ENCODE measurements around a stretch of chr2.

DNA sequence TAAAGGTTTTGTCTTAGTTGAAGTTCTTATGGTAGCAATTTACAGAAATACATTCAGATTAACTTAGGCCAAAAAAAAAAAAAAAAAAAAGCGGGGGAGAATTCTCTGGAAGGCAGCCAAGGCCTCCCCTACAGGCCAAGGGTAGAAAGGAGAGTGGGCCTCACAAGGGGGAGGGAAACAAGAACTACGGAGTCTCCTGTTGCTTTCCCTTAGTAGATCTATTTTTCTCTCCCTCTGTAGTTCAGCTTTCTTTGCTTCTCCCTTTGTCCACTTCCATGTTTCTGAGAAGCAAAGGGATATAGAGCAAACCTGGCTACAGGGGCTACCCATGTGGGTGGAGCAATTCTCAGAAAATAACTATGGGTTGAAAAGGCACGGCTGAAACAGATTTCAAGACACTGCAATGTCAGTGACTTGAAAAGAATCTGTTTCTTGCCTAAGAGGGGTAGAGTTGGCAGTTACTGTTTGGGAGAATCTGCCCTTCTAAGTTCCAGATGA lies 2.3 kb upstream of the STK11IP start:
- RRBS = no CpG with 5 or more reads among the region's 3 CpGs
CAGE:
- cytosol, long polyA plus RNA = no peak
- long polyA plus RNA = no peak
- nucleus, long polyA plus RNA = no peak

DNA sequence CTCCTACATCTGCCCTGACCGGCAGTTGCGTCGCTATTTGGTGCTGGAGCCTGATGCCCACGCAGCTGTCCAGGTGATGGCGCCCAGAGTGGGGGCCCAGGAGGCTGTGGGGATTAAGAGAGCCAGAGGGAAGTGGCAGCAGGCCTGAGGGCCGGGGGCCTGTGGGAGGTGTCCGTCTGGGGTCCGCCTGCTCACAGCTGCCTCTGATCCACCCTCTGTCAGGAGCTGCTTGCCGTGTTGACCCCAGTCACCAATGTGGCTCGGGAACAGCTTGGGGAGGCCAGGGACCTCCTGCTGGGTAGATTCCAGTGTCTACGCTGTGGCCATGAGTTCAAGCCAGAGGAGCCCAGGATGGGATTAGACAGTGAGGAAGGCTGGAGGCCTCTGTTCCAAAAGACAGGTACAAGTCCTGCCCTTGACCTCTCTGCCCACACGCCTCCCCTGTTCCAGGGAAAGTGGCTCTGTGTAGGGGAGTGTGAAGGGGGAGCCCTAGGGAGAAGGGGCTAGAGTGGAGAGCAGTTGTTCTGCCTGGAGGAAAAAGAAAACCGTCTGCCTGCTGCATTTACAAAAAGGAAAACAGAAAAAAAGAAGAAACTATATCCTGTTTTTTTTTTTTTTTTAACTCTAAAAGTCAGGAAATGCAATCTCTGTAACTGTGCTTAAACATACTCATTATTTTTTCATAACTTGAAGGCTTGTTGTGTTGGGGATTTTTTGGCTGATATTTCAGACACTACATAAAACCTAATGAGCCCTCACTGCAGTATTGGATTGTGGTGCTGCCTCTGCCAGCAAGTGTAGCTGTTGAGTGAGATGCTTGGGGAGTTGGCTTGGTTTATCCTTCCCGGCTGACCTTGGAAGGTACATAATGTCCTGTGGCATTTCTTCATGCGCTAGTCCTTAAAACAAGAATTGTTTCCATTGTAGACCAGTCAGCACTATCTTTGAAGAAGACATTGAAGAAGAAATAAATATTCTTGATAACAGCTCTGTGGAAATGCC lies 11.8 kb downstream of the STK11IP start:
- RRBS = 100% methylated on average over 1 of the region's 15 CpGs
CAGE:
- cytosol, long polyA plus RNA = no peak
- long polyA plus RNA = no peak
- nucleus, long polyA plus RNA = no peak

- RRBS = 94% methylated on average over 4 of the region's 14 CpGs
CAGE:
- cytosol, long polyA plus RNA = no peak
- long polyA plus RNA = no peak
- nucleus, long polyA plus RNA = no peak
Observed at GRCh38 chr2:219615810-219616300, 11.6 kb upstream of the SLC4A3 start.

DNA sequence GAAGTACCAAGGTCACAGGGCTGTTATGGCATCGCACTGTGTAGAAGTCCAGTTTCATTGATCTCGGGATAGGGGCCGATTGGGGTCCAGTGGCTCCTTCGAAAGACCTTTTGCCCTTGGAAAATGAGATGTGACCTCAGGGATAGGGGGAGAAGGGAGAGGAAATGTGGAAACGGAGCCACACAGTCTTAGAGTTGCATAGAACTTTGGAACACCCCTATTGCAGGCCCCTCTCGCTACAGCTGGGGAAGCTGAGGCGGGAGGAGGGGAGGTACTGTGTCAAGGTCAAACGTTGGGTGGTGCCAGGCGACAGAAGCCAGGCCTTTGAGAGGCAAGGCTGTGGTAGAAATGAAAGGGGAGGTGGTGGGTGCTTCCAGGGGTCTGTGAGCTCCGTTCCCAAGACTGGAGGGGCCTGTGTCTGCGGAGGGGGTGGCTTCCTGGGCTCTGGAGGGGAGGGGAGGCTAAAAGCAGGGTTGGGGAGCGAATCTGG lies 507 bp upstream of the SLC4A3 start:
- RRBS = no CpG with 5 or more reads among the region's 12 CpGs
CAGE:
- cytosol, long polyA plus RNA = no peak
- long polyA plus RNA = no peak
- nucleus, long polyA plus RNA = no peak

DNA sequence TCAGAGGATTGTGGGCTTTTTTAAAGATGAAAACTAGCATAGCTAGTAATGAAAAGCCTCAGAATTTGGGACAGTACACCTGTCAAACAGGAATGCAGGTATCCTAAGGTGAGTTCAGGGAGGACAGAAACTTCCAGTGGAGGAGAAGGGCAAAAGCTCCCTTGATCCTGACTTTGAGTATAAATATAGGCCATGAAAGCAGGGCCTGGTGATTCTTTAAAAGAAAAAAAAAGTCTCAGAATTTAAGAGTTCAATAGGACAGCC lies 63.3 kb downstream of the PAX3 start:
CAGE:
- cytosol, long polyA plus RNA = no peak
- long polyA plus RNA = no peak
- nucleus, long polyA plus RNA = no peak

DNA sequence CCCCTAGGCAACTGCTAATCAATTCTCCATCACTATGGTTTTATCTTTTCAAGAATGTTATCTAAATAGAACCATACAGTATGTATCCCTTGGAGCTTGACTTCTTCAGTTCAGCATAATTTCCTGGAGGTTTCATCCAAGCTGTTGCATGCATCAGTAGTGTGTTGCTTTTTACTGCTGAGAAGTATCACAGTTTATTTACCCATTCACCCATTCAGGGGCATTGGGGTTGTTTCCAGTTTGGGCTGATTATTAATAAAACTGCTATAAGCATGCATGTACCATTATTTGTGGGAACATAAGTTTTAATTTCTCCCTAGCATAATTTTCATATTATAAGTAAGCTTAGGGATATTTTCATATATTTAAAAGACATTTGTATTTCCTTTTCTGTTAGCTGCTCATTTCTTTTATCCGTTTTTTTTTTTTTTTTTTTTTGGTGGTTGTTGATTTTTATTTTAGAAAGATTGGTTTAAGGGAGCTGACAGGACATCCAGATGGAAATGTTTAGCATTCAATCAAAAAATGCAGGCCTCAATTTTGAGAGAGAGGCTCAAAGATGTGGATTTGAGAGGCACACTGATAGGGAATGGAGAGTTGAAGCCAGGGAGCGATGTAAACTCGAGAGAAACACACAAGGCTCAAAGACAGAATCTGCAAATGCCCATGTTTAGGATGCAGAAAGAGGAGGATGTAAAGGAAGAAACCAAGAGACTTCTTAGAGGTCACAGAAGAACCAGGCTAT lies 100.7 kb downstream of the FARSB start:
- RRBS = no CpG with 5 or more reads among the region's 3 CpGs
CAGE:
- cytosol, long polyA plus RNA = no peak
- long polyA plus RNA = no peak
- nucleus, long polyA plus RNA = no peak

GRCh38 chr2:222594699-222595219 lies 61.1 kb downstream of the FARSB start:
- RRBS = no CpG with 5 or more reads among the region's 1 CpG
CAGE:
- cytosol, long polyA plus RNA = no peak
- long polyA plus RNA = no peak
- nucleus, long polyA plus RNA = no peak

- RRBS = no CpG with 5 or more reads among the region's 1 CpG
CAGE:
- cytosol, long polyA plus RNA = no peak
- long polyA plus RNA = no peak
- nucleus, long polyA plus RNA = no peak
Observed at GRCh38 chr2:222637139-222637467, 18.8 kb downstream of the FARSB start.

GRCh38 chr2:222870436-222871182 lies 9.8 kb downstream of the ACSL3 start:
- RRBS = no CpG with 5 or more reads among the region's 7 CpGs
CAGE:
- cytosol, long polyA plus RNA = no peak
- long polyA plus RNA = no peak
- nucleus, long polyA plus RNA = start-site peak on the plus strand at chr2:222870524-222870834, 17 and 32 reads in 2 replicates

- RRBS = no CpG with 5 or more reads among the region's 4 CpGs
CAGE:
- cytosol, long polyA plus RNA = no peak
- long polyA plus RNA = no peak
- nucleus, long polyA plus RNA = no peak
Observed at GRCh38 chr2:222892217-222893005, 31.6 kb downstream of the ACSL3 start.

- RRBS = no CpG with 5 or more reads among the region's 7 CpGs
CAGE:
- cytosol, long polyA plus RNA = no peak
- long polyA plus RNA = no peak
- nucleus, long polyA plus RNA = no peak
Observed at GRCh38 chr2:222912481-222913342, 51.9 kb downstream of the ACSL3 start.

- RRBS = no CpG with 5 or more reads among the region's 9 CpGs
CAGE:
- cytosol, long polyA plus RNA = no peak
- long polyA plus RNA = no peak
- nucleus, long polyA plus RNA = no peak
Observed at GRCh38 chr2:222926960-222927435, 66.2 kb downstream of the ACSL3 start.

- RRBS = no CpG with 5 or more reads among the region's 10 CpGs
CAGE:
- cytosol, long polyA plus RNA = no peak
- long polyA plus RNA = no peak
- nucleus, long polyA plus RNA = no peak
Observed at GRCh38 chr2:223598417-223599259, 3.5 kb downstream of the SCG2 start.

- RRBS = no CpG with 5 or more reads among the region's 11 CpGs
CAGE:
- cytosol, long polyA plus RNA = no peak
- long polyA plus RNA = no peak
- nucleus, long polyA plus RNA = no peak
Observed at GRCh38 chr2:223760730-223761558, 76.4 kb downstream of the AP1S3 start.

- RRBS = no CpG with 5 or more reads among the region's 5 CpGs
CAGE:
- cytosol, long polyA plus RNA = no peak
- long polyA plus RNA = no peak
- nucleus, long polyA plus RNA = no peak
Observed at GRCh38 chr2:224221580-224221905, 180.4 kb downstream of the FAM124B start.

DNA sequence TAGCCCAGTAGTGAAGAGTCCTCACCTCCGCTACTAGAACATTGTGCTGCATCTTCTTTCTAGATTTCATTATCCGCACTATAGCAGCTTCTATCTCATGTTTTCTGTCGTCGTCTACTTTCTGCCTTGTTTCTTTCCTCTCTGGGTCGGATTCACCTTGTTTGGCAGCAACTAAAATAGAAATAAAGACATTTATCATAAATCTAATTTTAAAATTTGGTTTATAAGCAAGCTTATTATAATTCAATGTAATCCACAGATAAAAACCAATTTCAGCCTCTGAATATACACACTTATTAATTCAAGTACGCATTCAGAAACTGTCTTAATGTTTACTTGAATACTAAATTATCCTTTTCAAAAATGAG lies 76.3 kb upstream of the FAM124B start:
- RRBS = no CpG with 5 or more reads among the region's 6 CpGs
CAGE:
- cytosol, long polyA plus RNA = no peak
- long polyA plus RNA = no peak
- nucleus, long polyA plus RNA = no peak

GRCh38 chr2:224514489-224515076 lies 70.6 kb downstream of the CUL3 start:
- RRBS = no CpG with 5 or more reads among the region's 8 CpGs
CAGE:
- cytosol, long polyA plus RNA = no peak
- long polyA plus RNA = no peak
- nucleus, long polyA plus RNA = no peak

DNA sequence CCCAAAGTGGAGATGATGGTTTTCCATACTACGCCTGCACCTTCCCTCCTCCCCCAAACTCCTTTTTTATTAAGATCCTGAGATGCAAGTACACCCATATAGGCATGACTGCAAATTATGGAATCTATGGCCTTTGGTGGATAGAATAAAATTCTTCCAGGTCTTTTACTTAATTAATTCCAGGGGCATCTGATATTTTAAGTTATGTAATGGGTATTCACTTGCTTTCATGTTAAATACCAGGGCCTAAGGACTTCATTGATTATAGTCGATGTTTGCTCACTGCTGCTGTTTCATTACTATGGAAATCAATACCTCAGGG lies 66.0 kb upstream of the CCDC195 start:
- RRBS = no CpG with 5 or more reads among the region's 2 CpGs
CAGE:
- cytosol, long polyA plus RNA = no peak
- long polyA plus RNA = no peak
- nucleus, long polyA plus RNA = no peak

DNA sequence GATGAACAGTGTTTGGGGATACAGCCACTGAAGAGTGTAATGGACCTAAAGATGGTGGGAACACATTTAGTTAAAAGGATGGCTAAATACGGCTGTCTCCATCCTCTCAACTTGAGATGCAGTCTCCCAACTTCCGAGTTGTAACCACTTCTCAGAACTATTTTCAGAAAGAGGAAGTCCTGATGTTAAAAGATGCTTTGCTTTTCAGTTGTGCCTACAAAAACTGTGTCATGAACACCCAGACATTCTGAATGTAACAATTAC lies 148.0 kb downstream of the DOCK10 start:
- RRBS = no CpG with 5 or more reads among the region's 2 CpGs
CAGE:
- cytosol, long polyA plus RNA = no peak
- long polyA plus RNA = no peak
- nucleus, long polyA plus RNA = no peak

DNA sequence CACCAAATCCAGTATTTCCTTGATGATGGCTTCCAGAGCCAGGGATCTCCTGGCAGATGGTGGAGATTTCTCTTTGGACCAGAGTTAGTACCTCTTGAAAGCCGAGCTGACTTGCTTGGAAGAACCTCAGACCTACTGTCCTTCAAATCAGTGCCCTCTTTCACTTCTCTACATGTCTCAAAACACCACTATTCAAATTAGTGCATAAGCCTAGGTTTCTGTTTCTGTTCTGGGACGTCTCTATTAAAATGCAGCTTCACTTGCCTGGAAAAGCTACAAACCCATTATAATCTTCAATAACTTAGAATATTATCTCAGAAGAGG lies 84.7 kb downstream of the DOCK10 start:
- RRBS = no CpG with 5 or more reads among the region's 2 CpGs
CAGE:
- cytosol, long polyA plus RNA = no peak
- long polyA plus RNA = no peak
- nucleus, long polyA plus RNA = no peak

All from IMR-90 (cell line).